Hair follicular keratinocyte (primary cell): Measurements from ENCODE around the genes CCDC22, PPP1R3F, EZHIP, CENPVL3, SPANXN5 and XAGE3.

DNA sequence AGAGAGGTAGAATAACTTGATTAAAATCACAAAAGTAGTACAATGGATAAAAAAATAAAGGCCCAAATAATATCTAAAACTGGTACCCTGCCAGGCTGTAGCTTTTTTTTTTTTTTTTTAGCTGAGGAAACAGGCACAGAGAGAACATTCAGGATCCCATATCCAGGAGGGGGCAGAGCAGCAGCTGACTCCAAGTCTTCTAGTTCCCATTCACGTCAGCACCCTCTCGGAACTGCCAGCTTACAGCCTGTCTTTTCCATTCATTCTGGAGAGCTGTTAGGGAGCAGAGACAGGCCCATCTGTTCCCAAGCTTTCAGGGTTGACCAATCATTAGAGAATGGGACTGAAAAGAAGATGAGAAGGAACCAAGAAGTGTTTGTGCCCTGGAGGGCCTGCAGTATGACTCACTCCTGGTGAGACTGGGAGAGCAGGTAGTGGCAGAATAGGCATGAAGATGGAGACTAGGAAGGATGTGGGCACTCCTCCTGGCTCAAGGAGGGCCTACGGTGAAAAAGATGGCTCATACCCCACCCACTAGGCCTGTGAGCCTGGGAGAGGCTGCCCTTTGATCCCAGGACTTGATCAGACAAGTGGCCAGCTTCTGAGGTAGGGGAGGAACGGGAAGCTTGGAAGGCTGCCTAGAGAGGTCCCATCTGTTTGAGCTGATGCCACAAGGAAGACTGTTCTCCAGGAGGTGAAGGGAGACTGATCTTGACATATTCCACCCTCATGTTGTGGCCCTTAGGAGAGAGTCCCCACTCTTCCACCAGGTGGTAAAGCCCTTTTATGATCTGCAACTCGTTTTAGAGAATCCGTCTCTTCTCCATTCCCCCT, 7.6 kb downstream of the SUV39H1 start:
- RAMPAGE, long total RNA = no peak

DNA sequence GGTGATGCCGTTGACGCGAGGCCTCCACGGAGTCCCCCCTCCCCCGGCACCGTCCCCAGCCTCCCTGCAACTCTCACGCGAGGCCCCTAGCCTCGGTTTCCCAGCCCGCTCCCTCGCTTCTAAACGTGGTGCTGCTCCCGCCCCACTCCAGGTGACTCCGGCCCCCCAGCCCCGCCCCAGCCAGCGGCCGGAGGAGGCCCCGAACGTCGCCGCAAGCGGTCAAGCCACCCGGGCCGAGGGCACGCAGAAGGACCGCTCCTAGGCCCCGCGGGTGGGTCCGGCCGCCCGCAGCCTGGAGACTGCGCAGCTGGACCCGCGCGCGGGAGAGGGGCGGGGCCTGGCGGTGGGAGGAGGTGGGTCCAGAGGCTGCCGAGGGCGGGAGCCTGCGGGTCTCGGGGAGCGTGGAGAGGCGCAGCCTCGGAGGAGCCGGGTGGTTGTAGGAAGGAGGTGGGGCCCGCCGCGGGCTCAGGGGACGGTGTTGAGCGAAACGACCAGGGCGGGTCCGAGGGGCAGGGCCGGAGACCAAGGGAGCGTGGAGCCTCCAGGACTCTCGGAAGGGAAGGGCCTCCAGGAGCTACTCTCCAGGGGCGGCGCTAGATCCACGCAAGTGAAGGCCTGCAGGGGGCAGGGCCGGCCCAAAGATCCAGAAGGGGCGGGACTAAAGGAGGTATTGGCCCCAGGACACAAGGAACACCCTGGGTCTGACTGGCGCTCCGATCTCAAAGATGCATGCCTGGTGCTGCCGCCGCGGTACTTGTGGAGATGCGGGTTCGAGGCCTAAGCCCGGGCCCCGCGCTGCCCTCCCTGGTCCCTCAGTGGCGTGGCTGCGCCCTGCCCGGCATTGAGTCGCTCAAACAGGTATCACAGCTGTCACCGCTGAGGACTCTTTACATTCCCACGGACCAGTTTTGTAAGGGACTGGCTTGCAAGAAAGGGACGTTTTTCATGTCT, 6.1 kb downstream of the TIMM17B start:
- RAMPAGE, long total RNA = no peak

DNA sequence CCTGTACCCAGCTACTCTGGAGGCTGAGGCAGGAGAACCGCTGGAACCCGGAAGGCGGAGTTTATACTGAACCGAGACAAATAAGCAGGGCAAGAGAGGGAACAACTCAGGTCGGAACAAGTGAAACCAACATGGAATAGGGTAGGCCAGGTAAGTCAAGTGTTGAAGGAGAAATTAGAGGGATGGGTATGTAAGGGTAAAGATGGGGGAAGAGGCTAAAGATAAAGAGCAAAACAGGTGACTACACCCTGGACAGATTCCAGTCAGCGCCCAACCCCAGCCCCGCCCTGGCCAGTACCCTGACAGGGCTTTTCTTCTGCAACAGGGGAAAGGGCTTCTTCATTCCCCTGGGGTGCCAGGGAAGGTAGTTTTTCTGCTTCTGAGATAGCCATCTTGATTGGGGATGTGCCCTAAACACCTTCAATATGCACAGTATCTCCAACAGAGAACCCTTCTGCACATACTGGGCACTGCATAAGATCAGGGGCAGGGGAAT, 1.1 kb upstream of the SLC35A2 start:
- RAMPAGE, long total RNA = no peak

DNA sequence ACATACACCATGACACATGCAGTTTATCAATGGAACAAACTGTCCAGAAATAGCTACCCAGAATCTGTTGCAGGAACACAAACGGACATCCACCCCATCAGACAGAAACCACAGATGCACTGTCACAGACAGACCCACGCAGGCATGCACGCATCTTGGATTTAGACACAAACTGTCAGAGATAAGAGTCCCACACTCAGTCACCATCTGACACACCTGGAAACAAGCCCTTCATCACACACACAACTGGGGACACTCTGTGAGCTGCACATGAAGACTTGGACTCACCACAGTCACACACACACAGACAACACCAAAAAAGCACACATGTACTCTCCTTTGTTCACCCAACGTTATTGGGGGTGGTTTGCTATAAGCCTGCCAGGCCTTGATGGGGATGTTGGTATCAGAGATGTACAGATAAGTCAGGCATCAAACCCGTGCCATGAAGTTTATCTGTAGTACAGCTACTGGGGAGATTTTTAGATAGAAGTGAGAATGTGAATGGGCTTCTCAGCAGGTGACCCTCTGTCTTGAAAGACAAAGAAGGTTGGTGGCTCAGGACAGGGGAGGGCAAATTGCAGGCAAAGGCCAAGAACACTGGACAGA, 1.6 kb upstream of the PIM2 start:
- RAMPAGE, long total RNA = no peak

DNA sequence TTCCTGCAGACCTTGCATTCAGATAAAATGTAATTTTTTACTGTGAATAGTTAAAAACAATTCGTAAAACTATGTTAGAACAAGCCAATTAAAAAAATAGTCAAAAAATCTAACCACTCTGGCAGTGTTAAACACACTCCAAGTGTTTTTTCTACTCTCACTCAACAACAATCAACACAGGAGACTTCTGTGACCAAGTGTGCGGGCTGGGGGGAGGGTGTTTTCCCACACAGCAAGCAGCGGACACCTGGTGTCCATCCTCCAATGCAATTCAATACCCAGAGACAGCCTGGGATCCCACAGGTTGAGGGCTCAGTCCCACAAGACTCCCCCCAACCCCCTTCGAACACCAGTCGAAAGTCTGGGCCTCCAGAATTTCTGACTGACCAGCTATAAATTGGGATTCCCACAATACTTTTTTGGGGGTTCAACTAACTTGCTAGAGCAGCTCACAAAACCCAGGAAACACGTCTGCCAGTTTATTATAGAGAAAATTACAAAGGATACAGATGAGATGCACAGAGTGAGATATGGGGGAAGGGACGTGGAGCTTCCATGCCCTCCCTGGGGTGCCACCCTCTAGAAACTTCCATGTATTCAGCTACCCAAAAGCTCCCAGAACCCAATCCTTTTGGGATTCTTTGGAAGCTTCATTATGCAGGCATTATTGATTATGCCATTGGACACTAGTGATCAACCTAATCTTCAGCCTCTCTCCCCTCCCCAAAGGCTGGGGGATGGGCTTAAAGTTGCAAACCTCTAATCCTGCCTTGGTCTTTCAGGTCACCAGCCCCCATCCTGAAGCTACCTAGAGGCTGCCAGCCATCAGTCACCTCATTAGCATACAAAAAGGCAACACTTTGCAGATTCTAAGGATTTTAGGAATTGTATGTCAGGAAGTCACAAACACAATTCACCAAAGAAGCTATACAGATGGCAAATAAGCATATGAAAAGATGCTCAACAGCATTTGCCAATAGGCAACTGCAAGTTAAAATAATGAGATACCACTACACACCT, 8.6 kb upstream of the PIM2 start:
- RAMPAGE, long total RNA = no peak

GRCh38 chrX:48936780-48937538, 18.1 kb upstream of the PIM2 start:
- RAMPAGE, long total RNA = no peak

DNA sequence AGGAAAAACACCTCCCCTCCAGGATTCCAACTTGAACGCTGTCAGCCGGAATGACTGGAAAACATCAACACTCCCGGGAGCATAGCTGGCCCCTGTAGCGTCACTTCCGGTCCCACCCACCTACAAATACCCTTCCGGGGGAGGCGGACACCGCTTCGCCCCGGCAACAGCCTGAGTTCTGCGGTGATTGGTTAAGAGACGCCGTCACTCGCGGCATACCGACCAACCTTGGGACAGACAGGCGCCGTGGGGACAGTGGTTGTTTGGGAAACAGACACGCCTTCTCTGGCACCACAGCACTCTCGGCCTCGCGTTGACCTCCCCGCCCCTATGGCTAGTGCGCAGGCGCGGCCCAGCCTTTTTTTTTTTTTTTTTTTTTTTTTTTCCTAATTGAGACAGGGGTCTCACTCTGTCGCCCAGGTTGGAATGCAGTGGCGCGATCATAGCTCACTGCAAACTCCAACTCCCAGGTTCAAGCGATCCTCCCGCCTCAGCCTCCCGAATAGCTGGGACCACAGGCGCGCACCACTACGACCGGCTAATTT, 948 bp upstream of the OTUD5 start:
- RAMPAGE, long total RNA = no peak

DNA sequence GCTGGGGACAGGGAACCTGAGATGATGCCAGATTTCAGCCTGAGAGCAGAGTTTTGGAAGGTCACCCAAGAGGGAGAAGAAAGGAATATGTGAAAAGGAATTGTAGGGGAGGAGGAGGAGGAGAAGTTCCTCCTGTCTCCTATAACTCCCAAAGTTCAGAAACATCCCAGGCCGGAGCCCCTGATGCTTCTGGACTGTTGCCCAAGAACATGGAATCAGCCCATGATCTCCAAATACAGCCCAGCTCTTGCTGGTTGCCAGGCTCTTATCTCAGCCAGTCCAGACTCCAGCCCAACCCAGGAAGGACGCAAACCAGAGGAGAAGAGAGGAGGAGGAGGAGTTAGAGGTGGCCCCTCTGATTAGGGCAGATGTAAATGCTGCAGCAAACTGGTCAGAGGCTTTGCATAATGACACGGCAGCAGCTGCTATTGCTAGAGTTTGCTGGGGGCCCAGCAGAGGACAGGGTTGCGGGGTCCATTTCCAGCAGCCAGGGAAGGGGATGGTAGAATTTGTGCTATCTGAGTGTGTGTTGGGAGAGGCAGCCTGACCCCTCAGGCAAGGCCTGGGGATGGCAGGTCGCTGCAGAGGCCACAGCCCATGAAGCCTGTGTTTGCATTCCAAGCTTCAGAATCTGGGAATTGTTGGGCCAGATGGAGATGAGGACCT, 4.2 kb upstream of the OTUD5 start:
- RAMPAGE, long total RNA = no peak

- RAMPAGE, long total RNA = no peak
These were observed 2.6 kb downstream of the CCDC120 start for GRCh38 chrX:49061279-49061832.

GRCh38 chrX:49100609-49101697, 21.3 kb upstream of the WDR45 start:
- RAMPAGE, long total RNA = no peak

- RAMPAGE, long total RNA = no peak
These were observed at the start of gene CCDC22 for GRCh38 chrX:49235207-49235853. Gene CCDC22, plus strand, starts transcription at chrX:49235470.

GRCh38 chrX:49269520-49270234, at the start of gene PPP1R3F:
Gene PPP1R3F, plus strand, starts transcription at chrX:49269793.
- RAMPAGE, long total RNA = no peak

DNA sequence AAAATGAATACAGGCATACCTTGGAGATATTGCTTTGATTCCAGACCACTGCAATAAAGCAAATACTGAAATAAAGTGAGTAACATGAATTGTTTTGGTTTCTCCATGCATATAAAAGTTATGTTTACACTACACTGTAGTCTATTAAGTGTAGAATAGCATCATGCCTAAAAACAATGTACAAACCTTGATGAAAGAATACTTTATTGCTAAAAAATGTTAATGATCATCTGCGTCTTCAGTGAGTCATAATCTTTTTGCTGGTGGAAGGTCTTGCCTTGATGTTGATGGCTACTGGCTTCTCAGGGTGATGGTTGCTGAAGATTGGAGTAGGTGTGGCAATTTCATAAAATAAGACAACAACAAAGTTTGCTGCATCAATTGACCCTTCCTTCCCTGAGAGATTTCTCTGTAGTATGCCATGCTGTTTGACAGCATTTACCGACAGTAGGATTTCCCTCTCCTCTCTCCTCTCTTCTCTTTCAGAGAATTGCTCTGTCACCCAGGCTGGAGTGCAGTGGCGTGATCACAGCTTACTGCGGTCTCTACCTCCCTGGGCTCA, 145.1 kb downstream of the SHROOM4 start:
- RAMPAGE, long total RNA = no peak

DNA sequence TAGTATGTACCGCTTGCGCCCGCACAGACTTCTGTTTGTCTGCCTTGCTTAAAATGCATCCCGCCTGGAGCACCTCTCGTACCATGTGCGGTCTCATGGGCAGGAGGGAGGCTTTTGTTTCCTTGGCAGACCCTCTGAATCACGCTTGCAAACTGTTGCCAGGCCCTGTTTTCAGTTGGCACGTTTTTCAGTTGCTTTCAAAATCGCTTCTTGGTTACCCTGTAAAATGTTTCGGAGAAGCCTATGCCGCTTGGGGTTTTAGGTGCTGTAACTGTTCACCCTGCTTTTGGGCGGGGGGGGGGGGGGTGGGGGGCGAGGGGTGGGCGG, 799 bp downstream of the NUDT10 start:
- RAMPAGE, long total RNA = no peak

DNA sequence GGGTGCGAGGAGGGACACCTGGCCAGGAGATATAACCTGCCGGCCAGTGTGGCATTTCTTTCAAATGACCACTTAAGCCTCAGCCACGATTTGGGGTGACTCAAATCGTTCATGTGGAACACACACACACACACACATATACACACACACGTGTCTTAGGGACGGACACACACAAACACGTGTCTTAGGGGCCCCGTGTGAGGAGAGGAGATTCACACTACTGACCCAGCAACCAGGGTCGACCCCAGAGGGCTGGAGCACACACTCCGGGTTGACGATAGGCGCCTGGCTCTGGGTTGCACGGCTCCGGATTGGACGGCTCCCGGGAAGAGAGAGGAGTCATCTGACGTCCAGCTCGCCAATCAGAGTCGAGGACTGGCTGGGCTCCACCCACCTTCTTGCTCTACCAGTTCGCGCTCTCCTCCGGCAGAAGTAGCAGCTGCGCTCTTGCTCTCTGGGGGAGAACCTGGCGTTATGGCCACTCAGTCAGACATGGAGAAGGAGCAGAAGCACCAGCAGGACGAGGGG, at the start of gene EZHIP:
TSS of gene EZHIP (plus strand) at position 406 of the 528 bp plus-strand sequence.
- RAMPAGE, long total RNA = no peak

DNA sequence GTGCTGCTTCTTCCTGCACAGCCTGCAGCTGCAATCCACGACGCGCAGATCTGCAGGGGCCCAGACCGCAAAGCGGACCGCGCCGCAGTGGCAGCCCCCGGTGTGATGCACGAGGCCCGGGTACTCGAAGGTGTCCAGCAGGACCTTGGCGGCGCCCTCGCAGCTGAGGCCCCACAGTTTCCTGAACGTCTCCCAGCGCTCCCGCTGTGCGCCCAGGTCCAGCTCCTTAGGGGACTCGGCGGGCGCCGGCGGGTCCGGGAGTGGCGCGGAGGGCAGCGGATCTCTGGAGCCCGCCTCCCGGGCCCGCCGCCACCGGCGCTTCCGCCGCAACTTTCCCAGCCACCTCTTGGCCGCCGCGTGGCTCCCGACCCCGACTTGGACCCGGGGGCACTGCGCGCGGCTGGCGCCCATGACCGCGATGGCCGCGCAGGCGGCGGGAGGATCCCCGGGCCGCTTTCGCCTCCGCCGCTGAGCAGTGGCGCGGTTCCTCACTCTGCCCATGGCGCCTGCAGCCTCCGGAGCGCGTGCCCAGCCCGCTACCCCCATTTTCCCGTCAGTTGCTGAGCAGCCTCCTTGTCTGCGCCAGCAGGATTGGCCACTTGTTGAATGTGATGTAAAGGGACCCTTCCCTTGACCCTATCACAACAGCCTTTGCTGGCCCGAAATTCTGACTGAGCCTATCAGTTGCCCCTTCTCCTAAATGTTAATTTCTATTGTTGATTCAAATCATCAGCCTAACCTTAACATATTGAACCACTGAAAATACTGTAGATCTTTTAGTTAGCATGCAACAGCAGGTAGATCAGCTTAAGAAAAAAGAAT, at the start of gene CENPVL3:
TSS of gene CENPVL3 (minus strand) at position 540 of the 822 bp plus-strand sequence.
- RAMPAGE, long total RNA = no peak

- RAMPAGE, long total RNA = no peak
These were observed 60.0 kb upstream of the XAGE1B start for GRCh38 chrX:52576810-52577309.

GRCh38 chrX:52797130-52797515, at the start of gene SPANXN5:
Gene SPANXN5, minus strand, starts transcription at chrX:52797427.
- RAMPAGE, long total RNA = no peak

DNA sequence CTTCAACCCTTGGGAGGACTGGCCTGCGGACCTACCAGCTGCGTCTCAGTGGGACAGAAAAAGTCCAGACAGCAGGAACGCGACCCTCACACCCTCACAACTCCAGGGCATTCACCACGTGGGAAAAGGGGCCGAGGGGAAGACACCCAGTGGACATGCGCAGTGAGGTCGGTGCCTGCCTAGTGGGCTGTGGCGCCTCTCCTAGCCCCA, at the start of gene XAGE3:
TSS of gene XAGE3 (minus strand) at position 113 of the 210 bp plus-strand sequence.
- RAMPAGE, long total RNA = no peak

DNA sequence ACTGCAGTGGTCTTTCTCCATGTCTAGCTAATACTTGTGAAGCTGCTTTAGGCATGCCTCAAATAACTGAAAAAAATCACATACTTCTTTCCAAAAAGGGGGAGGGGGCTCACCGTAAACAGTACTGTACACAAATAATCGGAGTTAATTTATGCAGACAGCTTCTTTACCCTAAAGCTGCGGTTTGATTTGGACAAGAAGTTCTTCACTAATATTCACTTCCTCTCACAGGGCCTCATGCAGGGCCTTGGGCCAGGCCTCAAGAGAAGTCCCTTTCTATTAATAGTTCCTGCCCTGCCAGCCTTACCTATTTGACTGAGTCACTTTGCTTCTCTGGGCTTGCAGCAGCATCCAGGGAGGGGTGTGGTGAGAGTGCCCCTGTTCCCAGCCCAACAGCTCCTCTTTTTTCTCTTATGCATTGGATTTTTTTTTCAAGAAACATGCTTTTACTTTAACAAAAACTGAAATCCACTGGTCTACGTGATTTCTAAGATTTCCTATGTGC, 26.6 kb downstream of the FAM156B start:
- RAMPAGE, long total RNA = no peak